Type B pancreatic cell (in vitro differentiated cells): ENCODE measurements around the gene SKA3.

GRCh38 chr13:19117976-19118449 is 63.6 kb downstream of the TUBA3C start:
- PRO-cap: no peak

- PRO-cap: no peak
Observed at GRCh38 chr13:19181921-19182123, 198 bp upstream of the TUBA3C start.

- PRO-cap: unidirectional peak, plus-strand start at chr13:19496788
Observed at GRCh38 chr13:19496700-19496974, 64.7 kb downstream of the TPTE2 start.

DNA sequence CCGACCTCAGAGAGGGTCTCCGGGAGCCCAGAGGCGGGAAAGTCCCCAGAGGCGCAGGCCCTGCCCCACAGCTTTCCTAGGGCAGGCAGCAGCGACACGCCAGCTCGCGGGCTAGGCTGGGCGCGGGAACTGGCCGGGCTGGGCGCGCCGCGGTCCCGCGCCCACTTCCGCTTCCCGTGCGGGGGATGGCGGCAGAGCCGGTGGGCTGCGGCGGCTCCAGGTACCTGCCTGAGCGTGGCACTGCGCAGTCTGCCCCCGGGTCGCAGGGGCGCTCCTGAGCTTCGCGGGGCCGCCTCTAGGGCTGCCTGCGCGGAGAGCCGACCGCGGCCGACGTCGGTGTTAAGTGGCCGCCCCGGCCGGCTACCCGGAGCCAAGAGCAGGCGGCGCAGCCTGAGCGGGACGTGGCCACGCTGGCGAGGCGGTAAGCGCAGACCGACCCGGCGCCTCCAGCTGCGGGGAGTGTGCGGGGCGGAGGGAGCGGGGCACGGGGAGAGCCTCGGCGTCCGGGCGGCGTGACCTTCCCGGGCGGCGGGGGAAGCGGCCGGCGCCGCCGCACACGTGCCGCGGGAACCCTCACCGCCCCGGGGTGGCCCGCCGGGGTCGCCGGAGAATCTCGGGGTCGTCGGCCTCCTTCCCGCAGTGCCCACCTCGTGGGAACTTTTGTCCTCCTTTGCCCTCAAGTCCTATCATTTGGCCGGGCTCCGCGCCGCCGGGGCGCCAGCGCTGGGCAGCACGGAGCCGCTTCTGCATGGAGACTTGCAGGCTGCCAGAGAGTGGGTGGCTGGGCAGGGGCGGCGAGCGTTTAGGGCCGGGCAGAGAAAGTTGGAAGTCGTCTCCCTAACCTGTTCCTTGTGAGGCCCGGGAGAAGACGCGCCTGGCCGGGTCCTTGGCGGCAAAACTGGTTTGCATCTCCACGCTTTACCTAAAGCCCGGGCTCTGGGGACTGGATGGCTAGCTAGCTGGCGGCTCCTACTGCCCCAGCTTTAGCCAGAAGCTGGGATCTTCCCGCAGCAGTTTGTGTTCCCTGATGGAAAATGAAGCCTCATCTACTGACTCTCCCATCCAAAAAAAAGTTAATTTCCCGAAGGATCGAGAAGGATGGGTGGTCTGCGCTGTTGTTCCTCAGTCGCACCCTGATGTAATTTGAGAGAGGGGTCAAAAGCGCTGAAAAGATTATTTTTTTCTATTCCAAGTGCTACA is 31.3 kb upstream of the MPHOSPH8 start:
- PRO-cap: bidirectional peak, plus-strand start at position 177 of the sequence, minus-strand start at position 94 of the sequence; unidirectional peak, minus-strand start at position 662 of the sequence

GRCh38 chr13:19634404-19634699 is 893 bp downstream of the MPHOSPH8 start:
- PRO-cap: unidirectional peak, minus-strand start at chr13:19634476

- PRO-cap: no peak
Observed at GRCh38 chr13:19971200-19972007, 12.9 kb downstream of the ZMYM2 start.

DNA sequence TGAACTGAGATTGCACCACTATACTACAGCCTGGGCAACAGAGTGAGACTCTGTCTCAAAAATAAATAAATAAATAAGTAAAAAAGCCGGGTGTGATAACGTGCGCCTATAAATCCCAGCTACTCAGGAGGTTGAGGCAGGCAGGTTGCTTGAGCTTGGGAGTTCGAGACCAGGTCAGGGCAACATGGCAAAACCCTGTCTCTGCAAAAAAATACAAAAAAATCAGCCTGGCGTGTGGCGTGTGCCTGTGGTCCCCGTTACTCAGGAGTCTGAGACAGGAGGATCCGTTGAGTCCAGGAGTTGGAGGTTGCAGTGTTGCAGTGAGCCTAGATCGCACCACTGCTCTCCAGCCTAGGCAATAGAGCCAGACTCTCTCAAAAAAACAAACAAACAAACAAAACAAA is 27.3 kb downstream of the ZMYM2 start:
- PRO-cap: no peak

- PRO-cap: no peak
Observed at GRCh38 chr13:20505757-20506275, 19.8 kb downstream of the CRYL1 start.

DNA sequence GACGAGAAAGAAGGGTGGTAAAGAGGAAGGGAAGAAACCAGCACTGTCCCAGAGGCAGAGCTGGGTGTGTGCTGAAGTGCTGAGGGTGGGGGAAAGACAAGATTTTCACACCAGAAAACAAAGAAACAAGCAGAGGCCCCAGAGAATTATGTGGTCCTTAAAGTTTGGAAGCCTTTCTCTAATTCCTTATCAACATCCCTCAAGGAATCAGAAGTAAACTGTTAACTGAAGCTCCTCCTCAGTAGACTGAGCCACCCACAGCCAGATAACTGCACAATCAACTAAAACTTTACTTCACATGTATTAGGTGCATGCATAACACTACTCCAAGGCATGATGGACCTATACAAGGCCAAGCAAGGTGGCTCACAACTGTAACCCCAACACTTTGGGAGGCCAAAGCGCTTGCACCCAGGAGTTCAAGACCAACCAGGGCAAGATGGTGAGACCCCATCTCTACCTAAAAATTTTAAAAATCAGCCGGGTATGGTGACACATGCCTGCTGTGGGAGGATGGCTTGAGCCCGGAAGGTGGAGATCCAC is 2.0 kb downstream of the CRYL1 start:
- PRO-cap: no peak

DNA sequence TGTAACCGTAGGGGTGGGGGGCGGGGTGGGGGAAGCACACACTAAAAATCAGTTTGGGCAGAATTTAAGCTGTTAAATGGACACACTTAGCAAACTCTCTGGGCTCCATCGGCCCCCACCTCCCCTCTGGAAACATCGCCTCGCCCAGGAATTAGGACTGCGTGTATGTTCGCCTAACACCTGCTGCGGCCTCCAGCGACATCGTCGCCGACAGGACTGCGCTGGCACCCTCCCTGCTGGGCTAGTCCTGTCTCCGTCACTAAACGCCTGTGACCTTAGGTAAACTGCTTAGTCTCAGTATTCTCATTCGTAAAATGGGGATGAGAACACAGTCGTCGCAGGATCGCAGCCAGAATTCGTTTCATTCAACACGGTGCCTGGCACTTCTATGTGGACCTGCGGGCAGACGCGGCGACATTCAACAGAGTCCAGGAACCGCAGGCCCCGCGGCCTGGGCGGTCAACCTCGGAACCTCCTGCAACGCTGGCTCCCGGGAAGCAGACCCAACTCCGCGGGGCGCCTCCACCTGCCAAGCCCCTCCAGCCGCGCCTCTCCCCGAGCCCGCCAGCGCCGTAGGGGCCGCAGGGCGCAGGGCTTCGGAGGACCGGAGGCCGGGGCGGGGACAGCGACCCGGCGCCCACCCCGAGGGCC is 501 bp downstream of the CRYL1 start:
- PRO-cap: no peak

GRCh38 chr13:20573207-20573550 is 6.2 kb downstream of the IFT88 start:
- PRO-cap: no peak

GRCh38 chr13:20824489-20825246 is 50.9 kb upstream of the EEF1AKMT1 start:
- PRO-cap: no peak

GRCh38 chr13:21060582-21060976 is 807 bp downstream of the LATS2 start:
- PRO-cap: bidirectional peak, plus-strand start at chr13:21060728, minus-strand start at chr13:21060705

DNA sequence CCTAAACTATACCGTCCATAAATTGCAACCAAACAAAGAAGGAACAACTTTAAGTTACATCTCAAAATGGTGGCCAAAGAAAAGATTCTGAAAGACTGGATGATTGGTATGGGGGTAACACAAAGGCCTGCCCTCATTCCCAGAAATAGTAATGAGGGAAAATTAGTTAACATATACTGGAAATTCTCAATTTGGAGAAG is 3.8 kb downstream of the SAP18 start:
- PRO-cap: no peak

DNA sequence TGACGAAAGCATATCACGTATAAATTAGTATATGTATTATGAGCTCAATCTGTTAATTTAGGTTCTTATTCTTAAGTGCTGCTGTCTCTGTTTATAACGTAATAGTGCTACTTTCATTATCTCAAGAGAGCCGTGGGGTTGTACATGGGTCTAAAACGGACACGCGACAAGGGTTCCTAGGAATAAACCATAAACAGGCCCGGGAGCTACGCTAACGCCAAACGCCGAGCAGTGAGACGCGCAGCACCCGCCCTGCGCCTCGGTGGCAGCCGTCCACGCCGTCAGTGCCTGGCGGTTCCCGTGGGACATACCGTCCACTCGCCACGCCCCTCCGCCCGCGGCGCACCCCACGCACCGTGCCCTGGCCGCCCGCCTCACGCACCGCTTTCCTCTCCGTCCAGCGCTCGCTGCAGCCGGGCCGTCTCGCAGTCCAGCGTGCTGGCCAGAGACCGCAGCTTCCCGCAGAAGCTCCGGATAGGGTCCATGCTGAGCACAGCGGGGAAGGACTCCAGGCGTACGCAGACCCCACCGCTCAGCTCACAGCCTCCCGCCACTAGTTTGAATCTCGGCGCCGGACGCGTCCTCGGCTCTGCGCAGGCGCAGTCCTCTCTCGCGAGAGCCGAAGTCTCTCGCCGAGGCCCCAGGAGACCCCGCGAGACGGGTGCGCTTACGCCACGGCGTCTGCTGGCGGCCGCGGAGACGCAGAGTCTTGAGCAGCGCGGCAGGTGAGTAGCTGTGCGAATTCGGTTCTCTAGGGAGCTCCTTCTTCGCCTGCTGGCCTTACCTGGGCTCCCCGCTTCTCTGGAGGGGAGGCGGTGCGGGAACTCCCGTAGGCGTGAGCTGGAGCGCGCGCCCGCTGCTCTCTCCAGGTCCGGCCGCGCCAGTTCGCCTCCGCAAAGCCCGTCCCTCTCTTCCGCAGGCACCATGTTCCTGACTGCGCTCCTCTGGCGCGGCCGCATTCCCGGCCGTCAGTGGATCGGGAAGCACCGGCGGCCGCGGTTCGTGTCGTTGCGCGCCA is at the start of gene SKA3:
TSS of gene SKA3 (minus strand) at position 560 of the 1,018 bp plus-strand sequence.
- PRO-cap: bidirectional peak, plus-strand start at position 237 of the sequence, minus-strand start at position 280 of the sequence; bidirectional peak, plus-strand start at position 696 of the sequence, minus-strand start at position 555 of the sequence; bidirectional peak, plus-strand start at position 971 of the sequence, minus-strand start at position 932 of the sequence

GRCh38 chr13:21214277-21214688 is 37.8 kb downstream of the MRPL57 start:
- PRO-cap: no peak

- PRO-cap: unidirectional peak, plus-strand start at chr13:21298125; unidirectional peak, plus-strand start at chr13:21298210; bidirectional peak, plus-strand start at chr13:21298521, minus-strand start at chr13:21298434; bidirectional peak, plus-strand start at chr13:21299000, minus-strand start at chr13:21298709
Observed at GRCh38 chr13:21297631-21298900, 121.6 kb downstream of the MRPL57 start.

DNA sequence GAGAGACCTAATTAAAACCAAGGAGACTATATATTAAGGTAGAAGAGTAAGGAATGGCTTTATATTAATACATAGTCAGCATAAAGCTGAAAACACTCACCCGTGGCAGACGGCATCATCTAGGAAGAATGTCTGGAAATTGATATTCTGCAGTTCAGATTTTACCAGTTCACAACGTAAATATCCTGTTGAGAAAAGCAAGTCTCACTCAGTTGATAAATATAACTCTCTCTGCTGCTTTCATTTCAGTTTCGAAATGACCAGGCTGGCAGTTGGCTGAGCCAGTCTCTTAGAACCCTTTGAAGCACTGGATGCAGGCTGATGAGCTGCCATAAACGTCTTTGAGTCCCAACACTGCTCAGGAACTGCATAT is 128.6 kb downstream of the ZDHHC20 start:
- PRO-cap: no peak

- PRO-cap: no peak
Observed at GRCh38 chr13:21519338-21519956, 60.3 kb upstream of the ZDHHC20 start.

- PRO-cap: no peak
Observed at GRCh38 chr13:21674585-21675084, 3.8 kb downstream of the FGF9 start.